Calu3 (cell line): ENCODE results near the genes HCN4 and REC114.

DNA sequence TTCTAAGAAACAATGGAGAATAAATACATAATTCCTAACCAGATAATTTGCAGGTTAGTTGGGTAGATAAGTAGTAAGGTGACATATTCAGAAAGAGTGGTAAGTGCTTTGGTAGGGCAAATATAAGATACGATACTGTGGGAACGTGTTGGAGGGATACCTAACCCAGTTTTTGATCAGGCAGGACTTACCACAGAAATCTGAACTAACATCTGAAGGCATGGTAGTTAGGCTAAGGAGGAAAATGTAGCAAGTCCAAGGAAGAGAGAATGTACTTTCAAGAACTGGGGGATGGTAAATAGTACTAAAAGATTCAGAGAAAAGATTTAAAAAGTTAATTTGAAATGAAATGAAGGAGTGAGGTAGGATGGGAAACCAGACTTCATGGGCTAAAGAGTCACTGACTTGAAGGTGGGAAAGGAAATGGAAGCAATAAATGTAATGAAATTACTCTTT lies 73.9 kb downstream of the ARIH1 start:
- PRO-cap: no peak

GRCh38 chr15:72731111-72731574 lies 45.1 kb downstream of the BBS4 start:
- PRO-cap: no peak

DNA sequence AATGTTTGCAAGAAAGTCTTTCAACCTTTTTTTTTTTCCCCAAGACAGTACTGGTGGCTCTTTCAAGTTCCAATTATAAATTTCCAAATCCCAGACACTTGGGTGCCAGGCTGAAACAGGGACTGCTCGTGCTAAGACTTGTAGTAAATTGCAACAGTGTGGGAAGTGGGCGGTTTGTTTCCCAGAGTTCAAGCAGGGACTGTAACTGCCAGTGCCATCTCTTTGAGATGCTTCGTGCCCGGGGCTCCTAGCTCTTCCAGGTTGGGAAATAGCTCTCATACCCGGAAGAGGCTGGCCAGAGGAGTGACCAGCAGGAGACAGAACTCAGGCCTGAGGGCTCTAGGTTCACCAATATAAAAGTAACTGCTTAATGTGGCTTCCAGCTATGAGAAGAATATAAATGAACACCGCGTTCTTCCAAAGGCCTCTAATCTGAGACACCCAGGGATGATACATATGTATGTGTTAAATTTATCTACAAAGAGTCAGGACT lies 54.0 kb upstream of the NEO1 start:
- PRO-cap: no peak

GRCh38 chr15:73185532-73186167 lies 133.4 kb downstream of the NEO1 start:
- PRO-cap: no peak

DNA sequence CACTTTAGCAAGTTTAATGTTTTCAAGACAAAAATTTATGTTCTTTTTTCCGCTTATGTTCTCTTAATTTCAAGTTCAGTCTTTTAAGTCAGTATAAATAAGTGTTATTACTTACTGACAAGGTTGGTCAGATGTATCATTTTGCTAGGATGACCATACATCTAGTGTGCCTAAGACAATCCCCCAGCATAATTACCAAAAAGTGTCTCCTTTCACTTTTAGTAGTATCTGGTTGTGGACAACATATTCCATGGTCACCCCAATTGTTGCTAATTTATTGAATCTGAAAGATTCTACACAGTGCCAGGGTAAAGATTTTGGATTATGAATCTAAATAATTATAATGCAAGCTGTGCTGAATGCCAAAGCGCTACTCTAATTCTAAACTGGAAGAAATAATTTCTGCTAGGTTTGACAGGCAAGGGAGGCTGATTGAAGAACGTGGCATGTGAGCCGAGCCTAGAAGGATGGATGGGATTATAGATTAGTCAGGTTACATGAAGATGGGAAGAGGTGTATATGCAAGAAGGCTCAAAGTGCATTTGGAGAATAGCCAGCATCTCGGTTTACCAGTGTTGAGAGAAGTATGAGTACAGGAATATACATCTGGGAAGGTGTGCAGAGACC lies 141.3 kb downstream of the NEO1 start:
- PRO-cap: no peak

- PRO-cap: no peak
Measured at GRCh38 chr15:73368184-73369139, at the start of gene HCN4. Gene HCN4 (minus strand): TSS chr15:73368958.

DNA sequence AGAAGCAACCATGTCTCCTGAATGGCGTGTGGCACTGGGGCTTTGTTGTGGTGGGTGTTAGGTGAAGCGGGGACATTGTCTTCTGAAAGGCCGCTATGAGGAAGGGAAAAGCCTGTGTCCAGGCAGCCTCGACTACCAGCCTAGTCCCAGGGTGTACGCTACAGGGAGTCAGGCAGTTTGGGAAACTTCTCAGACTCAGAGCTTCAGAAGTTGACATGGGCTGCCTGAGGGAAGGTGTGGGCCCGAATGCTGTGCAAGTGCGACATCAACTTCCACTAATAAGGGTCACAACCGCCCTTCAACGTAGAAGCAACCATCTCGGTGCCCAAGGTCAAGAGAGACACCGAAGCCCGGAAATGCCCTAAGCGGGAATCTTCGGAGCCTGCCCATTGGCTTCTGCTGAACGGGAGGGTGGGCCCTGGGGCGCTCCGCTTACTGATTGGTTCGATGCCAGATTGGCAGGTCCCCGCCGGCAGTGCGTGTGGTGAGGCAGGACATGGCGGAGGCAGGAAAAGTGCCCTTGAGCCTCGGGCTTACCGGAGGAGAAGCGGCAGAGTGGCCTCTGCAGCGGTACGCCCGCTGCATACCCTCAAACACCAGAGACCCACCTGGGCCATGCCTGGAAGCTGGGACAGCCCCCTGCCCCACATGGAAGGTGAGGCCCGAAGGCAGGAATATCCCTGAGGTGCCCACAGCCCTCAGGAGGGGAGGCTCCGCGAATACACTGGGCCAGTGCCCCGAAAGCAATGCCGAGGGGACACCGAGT lies at the start of gene REC114:
Gene REC114, plus strand, starts transcription at position 475 of the 766 bp plus-strand sequence.
- PRO-cap: no peak

- PRO-cap: no peak
Measured at GRCh38 chr15:73560307-73561079, 72.7 kb downstream of the NPTN start.

GRCh38 chr15:73688230-73688723 lies 4.1 kb downstream of the CD276 start:
- PRO-cap: no peak

GRCh38 chr15:73712657-73714051 lies 29.0 kb downstream of the CD276 start:
- PRO-cap: no peak

- PRO-cap: no peak
Measured at GRCh38 chr15:73981690-73982026, 10.4 kb downstream of the STOML1 start.

- PRO-cap: no peak
Measured at GRCh38 chr15:74131662-74132508, 1.5 kb downstream of the ISLR2 start.

- PRO-cap: unidirectional peak, plus-strand start at chr15:74217201
Measured at GRCh38 chr15:74217038-74217300, 14.4 kb upstream of the STRA6 start.

DNA sequence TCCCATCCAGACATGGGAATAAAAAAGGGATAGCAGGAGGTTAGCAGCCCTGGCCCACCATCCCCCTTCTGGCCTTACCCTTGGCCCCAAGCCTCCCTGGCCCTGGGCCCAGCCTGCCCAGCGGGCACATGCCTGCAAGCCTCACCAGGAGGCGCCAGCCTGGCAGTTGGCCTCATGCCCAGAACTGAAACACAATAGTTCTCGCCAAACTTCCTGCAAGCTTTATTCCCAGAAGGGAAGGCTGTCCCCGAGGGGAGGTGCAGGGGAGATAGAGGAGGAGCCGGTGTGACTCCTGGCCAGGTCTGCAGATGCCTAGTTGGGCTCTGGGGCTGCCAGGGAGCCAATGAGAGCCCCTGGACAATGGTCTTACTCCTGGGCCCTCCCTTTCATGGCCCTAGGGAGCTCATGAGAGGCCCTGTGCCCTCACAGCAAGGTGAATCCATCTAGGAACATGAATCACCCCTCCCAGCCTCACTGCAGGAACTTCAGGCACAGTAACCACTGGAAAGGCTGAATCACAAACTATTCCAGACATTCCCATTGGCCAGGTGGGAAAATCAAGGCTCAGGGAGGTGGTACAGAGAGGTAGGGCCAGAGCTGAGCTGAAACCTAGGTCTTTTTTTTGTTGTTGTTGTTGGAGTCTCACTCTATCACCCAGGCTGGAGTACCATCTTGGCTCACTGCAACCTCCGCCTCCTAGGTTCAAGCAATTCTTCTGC lies 4.0 kb downstream of the CCDC33 start:
- PRO-cap: unidirectional peak, plus-strand start at position 231 of the sequence

- PRO-cap: no peak
Measured at GRCh38 chr15:74276732-74276999, 40.5 kb downstream of the CCDC33 start.

- PRO-cap: bidirectional peak, plus-strand start at chr15:74384059, minus-strand start at chr15:74383918
Measured at GRCh38 chr15:74383630-74384570, 16.5 kb upstream of the CYP11A1 start.

- PRO-cap: bidirectional peak, plus-strand start at chr15:74385373, minus-strand start at chr15:74385073; bidirectional peak, plus-strand start at chr15:74385531, minus-strand start at chr15:74385435
Measured at GRCh38 chr15:74384857-74385666, 17.6 kb upstream of the CYP11A1 start.

DNA sequence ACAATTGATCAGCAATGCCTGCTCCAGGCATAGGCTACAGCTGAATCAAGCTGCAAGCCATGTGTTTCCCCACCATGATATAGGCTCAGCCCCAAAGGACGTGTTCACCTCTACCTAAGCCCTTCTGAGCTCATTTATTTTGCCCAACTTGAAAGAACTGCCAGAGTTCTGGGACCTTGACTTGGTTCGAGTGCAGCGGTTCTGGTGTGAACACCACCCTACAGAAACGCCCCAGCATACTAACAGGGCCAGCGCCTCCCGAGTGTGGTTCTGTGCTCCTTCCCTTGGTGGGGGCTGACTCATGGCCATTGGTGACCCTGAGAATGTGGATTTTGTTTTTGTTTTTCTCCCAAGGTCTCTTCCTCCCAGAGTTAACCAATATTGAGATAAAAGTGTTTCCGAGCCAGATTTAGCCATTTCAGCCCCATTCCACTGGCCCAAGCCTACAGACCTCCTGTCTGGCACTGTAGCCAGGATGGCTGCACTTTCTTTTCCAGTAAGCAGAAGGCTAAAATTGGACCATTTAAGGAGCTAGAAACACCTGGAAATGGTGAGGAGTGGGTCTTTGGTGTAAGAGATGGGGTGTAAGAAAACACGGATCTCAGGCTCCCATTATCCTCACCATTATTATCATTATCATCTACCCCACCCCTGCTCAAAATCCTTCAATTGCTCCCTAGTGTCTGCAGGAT lies 27.9 kb downstream of the SEMA7A start:
- PRO-cap: no peak

DNA sequence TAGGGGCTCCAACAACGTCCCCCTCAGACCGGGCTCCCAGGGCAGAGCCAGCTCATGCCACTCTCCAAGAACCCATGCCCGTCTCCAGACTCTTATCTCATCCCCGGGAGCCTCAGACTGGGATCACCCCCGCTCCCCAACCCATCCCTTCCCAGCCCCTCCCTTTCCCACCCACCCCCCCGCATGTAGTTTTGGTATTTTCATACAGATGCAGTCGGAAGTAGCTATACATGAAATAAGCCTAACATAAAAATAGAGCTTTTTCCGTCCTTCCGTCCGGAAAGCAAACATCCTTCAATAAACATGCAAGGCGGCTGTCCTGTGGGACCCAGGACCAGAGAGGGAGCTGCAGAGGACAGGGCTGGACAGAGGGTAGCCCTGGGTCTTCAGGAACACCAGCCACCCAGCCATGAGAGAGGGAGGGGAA lies 24.0 kb downstream of the SEMA7A start:
- PRO-cap: no peak

DNA sequence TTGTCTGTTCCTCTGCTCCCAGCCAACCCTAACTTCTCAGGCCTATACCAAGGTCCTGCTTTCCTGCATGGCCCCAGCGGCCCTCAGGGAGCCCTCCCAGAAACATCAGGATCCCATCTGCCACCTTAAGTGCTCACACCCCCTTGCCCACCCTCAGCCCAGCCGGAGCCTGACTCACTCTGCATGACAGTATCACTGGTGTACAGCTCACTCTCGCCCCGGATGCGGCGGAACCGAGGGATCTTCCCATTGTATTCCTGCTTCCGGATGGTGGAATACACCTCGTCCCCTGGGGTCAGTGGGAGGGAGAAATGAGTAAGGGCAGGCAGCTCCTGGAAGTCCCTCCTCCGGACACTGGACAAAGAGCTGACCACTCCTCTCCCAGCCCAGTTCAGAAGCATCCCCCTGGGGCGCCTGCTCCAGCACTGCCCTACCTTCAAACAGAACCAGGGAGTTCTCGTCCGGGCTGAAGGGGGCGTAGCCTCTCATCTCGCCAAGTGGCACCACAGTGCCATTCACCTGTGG lies 16.5 kb downstream of the SEMA7A start:
- PRO-cap: no peak